OCI-LY7 (cell line): ENCODE results near the gene HPSE2.

DNA sequence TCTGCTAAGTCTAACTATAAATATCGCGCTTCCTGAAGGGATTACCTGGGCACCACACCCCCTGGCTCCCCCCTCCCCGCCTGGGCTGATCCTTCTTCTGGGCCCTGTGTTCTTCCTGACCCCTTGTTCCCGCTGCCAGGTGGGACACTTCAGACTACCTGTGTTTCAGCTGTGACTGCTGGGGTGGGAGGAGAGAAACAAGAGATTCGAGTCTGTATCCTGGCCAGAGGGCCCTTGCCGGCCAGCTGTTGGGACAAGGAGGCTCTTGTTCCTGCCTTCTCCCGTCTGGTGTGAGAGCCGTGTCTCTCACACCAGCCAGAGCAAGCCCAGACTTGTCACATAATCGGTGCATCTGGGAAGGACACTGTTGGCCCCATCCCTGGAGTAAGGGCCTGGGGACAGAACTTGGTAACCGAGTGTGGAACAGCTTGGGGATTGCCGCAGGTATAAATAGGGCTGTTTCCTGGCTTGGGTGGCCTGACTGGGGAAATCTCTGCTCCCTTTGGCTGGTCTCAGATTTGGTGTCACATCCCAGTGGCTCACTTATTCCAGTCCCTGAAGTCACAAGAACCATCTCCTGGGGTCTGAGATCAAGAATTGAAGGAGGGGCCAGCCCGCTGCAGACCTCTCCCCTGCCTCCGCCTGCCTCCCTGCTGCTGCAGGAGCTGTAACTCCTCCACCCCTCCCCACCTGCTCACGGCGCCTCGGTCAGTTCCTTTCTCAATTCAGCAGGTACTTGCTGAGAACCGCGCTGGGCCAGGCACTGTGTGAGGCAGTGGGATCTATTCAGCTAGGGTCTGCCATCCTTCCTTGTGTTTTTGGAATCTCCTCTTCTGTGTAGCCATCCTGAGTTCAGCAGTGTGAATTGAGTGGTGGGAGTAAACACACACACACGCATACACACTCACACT lies 22.5 kb upstream of the ANKRD2 start:
- PRO-cap, result no peak
- RAMPAGE, long total RNA, result no peak

DNA sequence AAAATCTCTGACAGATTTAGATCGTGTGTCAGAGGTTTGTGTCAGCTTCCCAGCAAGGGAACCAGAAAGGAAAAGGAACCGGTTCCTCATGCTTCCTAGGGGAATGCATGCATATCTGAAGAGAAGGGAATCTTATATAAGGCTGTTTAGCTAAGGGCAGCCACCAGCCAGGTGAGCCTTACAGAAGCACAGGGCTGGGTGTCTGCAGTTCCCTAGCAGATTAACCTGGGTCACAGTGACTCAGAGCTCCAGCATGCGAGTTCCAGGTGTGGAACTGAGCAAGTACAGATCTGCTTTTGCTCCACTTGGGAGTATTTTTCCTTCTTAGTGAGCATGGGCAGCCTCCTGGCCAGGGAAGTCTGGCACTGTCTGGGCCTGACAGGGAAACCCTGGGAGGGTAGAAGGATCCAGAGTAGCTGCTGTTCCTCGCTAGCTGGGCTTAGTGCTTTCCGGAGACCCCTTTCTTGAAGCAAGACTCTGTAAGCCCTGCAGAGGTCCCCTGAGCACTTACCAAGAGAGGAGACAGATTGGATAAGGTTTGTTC lies 906 bp upstream of the ANKRD2 start:
- PRO-cap, result no peak
- RAMPAGE, long total RNA, result no peak

GRCh38 chr10:97633892-97634247 lies 570 bp upstream of the MORN4 start:
- PRO-cap, result unidirectional peak, minus-strand start at chr10:97634135
- RAMPAGE, long total RNA, result no peak

DNA sequence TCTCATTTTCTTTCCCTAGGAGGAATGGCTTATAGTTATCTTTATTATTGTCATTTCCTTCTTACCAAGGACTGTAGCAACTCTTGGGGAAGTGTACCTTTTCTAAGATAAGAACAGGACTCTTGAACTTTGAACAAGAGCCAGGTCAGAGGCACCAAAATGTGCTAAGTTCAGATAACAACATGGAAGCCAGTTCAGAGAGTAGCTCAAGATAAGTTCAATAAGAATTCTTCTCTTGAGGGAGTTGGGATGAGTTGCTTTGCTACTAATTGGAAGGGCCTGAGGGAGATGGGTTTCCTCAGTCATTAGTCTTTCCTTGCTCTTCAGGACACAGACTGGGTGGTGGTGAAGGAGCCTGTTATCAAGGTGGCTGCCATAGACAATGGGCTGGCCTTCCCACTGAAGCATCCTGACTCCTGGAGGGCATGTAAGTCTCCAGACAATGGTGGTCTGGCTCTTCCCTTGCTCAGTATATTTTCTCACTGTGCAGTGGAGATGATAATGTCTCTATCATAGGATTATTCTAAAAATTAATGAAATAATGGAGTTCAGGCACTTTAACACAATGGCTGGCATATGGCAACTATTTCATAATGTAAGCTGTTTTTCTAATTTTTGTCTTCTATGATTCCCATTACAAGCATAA lies 22.4 kb downstream of the AVPI1 start:
- PRO-cap, result no peak
- RAMPAGE, long total RNA, result no peak

DNA sequence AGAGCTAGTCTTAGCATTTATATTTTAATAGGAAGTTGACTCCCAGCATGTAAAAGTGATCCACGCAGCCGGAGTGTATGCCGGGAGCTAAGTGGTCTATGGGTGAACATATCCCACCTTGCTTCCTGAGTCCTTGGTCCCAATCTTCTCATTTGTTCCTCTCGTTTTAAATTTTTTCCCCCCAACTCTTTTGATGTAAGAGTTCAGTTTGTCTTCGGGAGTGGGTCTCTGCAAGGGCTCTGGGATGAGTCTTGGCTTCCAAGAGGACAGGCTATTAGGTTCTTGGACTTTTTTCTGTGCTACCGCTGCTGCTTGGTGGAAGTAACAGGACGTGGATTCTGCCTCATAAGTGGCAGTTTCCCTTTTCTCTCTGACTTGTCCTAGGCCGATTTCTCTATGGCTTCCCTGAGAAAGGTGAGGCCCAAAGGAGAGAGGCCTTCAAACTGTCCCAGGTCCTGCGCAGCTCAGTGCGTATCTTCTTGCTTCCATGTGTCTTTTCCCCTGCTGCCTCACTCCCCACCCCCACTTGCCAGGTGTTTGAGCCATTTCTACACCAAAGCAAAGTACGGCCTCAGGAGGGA lies 12.5 kb downstream of the AVPI1 start:
- PRO-cap, result no peak
- RAMPAGE, long total RNA, result no peak

DNA sequence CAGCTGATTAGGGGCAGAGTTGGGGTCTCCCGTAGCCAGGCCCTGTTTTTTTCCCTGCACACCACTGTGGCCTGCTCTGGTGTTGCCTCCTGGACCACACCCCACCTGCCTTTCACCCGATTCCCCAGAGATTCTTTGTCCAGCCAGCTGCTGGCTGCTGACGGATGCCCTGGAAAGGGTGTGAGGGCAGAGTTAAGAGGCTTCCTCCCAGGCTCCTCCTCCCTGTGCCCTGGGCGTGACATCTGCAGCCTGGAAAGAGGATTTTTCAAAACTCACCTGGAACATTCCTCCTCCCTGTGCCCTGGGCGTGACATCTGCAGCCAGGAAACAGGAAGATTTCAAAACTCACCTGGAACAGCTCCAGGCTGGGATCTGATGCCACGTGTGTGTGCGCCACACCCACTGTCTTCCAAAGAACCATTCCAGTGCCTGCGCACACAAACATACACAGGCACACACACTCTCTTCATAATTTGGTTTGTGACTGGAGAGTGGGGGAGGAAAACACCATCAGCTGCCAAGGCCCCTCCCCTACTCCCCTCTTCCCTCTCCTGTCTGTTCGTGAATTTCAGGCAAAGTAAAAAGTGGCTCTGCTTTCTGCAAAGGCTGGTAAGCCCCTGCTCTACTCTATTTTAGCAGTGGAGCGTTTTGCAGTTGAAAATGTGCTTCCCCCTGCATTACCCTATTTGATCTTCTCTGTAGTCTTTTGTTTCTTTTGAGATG lies 5.2 kb downstream of the MARVELD1 start:
- PRO-cap, result no peak
- RAMPAGE, long total RNA, result no peak

- PRO-cap, result no peak
- RAMPAGE, long total RNA, result no peak
Measured at GRCh38 chr10:97724211-97725054, 10.9 kb downstream of the MARVELD1 start.

GRCh38 chr10:97755727-97756115 lies 16.1 kb downstream of the SFRP5 start:
- PRO-cap, result no peak
- RAMPAGE, long total RNA, result no peak

DNA sequence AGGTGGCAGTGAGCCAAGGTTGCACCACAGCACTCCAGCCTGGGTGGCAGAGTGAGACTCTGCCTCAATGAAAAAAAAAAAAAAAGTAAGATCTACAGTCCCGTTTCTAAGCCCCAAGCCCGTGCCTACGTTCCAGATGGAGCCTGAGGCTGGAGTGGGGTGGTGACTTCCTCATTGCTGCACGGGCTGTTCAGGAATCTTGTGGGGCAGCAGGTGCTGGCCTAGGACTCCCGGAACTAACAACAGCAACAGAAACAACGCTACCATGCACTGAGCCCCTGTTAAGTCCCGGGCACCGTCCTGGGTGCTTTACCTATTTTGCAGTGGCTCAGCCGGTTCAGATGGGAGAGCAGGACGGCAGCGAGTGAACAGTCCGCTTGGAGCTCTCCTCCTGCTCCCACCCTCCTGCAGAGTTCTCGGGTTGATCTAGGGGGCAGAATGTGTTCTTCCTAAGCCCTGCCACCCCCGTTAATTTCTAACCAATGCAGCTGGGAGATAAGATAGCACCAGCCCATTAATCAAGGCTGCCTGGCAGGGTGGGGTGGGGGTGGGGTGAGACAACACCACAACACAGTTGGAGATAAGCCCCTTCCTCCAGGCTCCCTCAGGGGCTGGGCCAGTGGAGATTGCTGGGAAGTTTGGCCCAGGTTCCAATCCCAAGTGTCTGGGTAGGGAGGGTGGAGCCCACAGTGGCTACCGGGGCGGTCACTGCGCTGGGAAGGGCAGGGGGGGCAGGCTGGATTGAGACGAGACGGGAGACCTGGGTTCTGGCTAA lies 17.0 kb upstream of the SFRP5 start:
- PRO-cap, result no peak
- RAMPAGE, long total RNA, result no peak

GRCh38 chr10:97895772-97896130 lies 46.1 kb downstream of the GOLGA7B start:
- PRO-cap, result no peak
- RAMPAGE, long total RNA, result no peak

DNA sequence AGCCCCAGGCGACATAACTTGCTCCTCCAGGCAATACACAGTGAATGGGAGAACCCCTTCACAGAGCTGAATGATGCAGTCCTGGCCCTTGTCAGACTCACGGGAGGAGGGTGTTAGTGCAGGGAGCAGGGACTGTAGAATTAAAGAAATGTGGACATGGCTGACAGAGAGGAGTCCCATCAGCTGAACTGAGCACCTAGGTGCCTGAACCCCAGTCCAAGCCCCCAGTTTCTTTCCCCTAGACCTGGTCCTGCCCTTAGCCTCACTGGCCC lies 809 bp upstream of the LOXL4 start:
- PRO-cap, result no peak
- RAMPAGE, long total RNA, result no peak

- PRO-cap, result no peak
- RAMPAGE, long total RNA, result no peak
Measured at GRCh38 chr10:98365580-98366269, 49.3 kb downstream of the PYROXD2 start.

- PRO-cap, result no peak
- RAMPAGE, long total RNA, result no peak
Measured at GRCh38 chr10:98391427-98391990, 23.5 kb downstream of the PYROXD2 start.

DNA sequence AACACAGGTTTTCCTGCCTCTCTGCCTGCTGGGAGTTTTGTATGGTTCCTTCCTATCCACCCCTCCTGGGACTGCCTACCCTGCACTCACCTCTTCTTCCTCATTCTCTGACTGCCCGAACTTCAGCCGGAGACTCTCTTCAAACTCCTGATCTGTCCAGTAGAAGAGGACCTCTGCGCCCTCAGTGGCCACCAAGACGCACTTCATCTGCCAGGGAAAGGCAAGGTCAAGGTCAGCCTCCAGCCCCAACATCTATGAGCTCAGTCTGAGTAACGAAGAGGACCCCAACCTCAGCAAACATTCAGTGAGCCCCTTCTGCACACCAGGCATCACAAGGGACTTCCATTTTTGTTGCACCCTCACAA lies 3.7 kb downstream of the HPS1 start:
- PRO-cap, result no peak
- RAMPAGE, long total RNA, result no peak

GRCh38 chr10:98460619-98461488 lies 14.1 kb upstream of the HPS1 start:
- PRO-cap, result no peak
- RAMPAGE, long total RNA, result no peak

GRCh38 chr10:99235379-99236332 lies at the start of gene HPSE2:
HPSE2 (minus strand) TSS chr10:99235852.
- PRO-cap, result no peak
- RAMPAGE, long total RNA, result no peak

DNA sequence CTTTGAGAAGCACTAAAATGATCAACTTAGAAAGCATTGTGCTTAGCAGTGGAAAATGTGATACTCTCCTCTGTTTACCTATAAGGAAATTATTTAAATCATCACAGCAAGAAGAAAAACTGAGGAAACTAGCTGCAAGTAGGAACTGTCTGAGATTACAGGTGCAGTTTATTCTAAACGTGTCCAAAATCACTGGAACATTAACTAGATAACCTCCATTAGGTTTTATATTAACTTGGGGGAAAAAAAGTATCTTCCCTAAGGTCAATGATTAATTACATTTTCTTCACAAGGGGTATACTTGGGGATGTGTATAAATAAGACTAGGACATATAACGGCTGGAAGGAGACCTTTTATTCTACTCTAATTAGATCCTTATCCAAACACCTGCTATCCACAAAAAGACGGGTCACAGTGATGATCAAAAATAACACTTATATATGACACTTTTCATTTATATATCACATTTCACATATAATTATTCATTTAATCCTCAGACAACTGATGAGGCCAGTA lies 3.7 kb downstream of the GOT1 start:
- PRO-cap, result no peak
- RAMPAGE, long total RNA, result no peak

DNA sequence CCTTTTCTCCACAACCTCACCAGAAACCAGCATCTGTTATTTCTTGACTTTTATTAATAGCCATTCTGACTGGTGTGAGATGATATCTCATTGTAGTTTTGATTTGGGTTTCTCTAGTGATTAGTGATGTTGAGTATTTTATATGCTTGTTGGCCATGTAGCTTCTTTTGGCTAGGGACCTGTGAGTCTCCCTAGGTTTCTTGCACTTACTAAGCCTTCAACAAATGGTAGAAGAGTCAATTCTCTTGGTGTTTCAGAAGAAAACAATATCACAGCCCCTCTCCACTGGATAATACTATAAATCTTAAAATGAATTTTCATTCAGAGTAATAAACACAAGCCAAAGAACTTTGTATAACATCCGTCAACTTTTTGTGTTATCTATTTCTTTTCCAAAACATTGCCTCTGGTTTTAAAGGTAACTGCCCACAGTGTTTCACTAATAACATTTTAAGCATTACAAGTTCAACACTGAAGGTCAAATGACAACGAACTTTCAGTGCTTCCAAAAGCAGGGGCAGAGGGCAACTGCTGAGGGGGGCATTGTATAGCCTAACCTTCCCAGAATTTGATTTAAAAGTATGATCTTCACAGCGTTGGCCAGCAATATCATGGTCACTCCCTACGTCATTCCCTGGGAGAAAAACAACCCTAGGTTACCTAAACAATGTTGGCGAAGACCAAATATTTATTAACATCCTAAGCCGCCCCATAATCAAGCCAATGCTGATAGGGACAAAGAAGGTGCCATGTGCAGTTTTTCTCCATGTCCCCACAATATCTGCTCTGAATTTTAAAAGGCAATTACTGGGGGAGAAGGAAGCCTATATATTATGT lies 2.3 kb upstream of the GOT1 start:
- PRO-cap, result no peak
- RAMPAGE, long total RNA, result no peak

- PRO-cap, result no peak
- RAMPAGE, long total RNA, result no peak
Measured at GRCh38 chr10:99716558-99717365, 15.2 kb downstream of the COX15 start.

GRCh38 chr10:99779048-99779708 lies 3.3 kb upstream of the ABCC2 start:
- PRO-cap, result no peak
- RAMPAGE, long total RNA, result no peak